ENCODE data around the genes CHMP5 and AQP7.

- RRBS, 2 experiments, result no CpG with 5 or more reads among the region's 4 CpGs
These were observed 12.8 kb upstream of the CAAP1 start for GRCh38 chr9:26905108-26906058.

DNA sequence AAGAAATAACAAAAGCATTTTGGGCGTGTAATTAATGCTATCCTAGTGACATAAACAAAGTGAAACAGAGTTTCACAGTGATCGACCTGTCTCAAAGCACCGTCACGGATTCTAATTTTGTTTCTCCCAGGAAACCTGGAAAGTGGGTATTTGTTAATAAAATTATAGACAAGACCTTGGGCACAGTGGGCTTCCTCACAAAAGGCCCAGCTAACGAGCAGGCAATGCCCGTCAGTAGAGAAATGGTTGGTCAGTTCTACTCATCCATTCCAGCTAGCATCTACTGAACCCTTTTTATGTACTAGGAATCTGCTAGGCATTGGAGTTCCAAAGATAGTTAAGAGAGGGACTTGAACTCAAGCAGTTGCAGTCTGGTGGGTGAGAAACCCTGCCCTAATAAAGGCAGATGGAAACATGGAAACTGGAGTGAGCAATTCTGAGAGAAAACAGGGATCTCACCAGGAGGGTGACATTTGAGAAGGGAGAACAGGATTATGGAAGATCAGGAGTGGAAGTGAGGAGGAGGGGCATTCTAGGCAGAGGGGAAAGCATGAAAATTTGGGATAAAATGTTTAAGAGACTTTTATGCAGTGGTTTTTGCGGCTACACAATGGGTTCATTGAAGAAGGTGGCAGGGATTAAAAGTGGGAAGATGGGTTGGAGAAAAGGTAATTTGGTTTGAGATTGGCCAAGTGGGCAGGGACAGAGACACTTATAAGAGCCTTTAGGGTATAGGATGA, 13.0 kb downstream of the TEK start:
- RRBS, 2 experiments, result no CpG with 5 or more reads among the region's 7 CpGs

DNA sequence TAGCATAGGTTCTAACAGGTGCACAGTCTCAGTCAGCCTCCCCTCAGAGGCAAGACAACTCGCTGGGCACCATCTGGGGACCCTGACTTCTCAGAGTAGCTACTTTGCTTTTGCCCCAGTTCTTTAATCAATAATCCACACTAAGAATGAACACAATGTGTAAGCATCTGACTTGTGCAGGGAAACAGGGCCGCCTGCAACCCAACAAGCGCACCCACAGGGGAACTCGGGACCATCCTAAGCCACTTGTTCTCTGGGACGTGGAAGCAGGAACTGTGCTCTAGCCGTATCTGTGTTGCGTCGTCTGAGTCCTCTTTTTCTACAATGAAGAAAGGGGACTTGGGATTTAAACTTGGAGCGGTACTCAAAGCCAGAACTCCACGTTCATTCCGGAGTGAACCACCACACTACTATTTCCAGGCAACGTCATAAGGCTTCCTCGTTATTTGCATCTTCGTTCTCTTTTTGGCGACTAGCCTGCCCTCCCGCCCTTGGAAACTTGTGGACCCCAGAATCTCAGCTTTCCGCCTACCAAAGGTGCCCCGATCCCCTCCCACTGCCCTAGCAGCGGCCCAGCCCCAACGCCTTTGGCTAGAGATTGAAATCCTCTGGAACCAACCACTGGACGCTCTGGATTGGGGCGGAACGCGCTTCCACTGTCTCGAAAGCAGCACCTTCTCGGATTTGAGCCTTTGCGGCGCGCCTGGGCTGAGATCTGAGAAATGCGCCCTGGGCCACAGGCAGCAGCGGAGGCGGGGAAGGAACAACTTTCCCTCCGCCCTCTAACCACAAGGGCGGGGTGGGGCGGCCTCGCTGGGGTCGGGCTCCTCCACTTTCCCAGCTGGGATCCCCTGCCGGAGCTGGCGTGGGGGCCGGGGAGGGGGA, 1.6 kb downstream of the MOB3B start:
- RRBS, 2 experiments, result no CpG with 5 or more reads among the region's 40 CpGs

GRCh38 chr9:27654707-27655221, 81.5 kb upstream of the C9orf72 start:
- RRBS, 2 experiments, result no CpG with 5 or more reads among the region's 14 CpGs

DNA sequence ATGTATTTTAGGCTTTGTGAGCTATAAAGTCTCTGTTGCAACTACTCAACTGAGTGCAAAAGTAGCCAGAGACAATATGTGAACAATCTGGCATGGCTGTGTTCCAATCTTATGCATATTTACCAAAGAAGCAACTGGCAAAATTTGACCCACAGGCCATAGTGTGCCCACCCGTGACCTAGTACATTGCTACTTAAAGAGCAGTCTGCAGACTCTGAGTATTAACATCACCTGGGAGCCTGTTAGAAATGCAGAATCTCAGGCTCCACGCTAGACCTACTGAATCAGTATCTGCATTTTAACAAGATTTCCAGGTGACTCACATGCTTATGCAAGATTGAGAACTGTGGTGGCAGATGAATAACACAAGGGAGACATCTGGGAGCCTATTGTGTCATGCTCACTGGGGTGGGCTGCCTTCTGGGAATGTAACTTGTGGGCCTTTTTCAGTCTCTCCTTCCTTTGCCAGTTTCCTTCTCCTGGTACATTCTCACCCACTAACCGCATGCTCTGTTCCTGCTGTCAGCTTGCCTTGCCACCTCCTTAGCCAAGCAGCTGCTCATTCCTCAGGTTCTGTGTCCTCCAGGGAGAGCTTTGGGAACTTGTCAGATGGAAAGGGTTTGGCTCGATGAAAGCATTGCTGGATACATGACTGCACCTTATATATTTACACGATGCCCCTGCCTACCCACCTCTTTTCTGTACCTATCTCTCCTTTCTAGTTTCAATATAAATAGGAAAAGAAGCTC, 176.5 kb upstream of the C9orf72 start:
- RRBS, 2 experiments, result no CpG with 5 or more reads among the region's 5 CpGs

DNA sequence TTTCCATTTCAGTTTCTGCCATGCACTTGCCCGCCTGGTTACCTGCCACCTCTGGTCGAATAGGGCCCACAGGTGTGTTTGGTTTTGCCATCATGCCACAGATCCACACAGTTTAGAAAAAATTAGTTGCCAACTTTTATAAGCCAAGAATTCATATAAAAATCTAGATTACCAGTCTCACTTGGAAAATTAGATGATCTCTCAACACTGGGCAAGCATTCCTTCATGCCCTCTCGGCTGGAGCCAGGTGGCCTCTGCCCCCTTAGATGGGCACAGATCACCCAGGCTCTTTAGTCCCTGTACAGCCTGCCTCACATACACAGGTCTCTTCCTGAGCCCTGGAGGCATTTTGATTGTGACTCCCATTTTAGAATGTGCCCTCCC, 19.9 kb downstream of the ACO1 start:
- RRBS, 2 experiments, result no CpG with 5 or more reads among the region's 3 CpGs

- RRBS, 2 experiments, result no CpG with 5 or more reads among the region's 5 CpGs
These were observed 42.6 kb downstream of the ACO1 start for GRCh38 chr9:32427011-32427407.

DNA sequence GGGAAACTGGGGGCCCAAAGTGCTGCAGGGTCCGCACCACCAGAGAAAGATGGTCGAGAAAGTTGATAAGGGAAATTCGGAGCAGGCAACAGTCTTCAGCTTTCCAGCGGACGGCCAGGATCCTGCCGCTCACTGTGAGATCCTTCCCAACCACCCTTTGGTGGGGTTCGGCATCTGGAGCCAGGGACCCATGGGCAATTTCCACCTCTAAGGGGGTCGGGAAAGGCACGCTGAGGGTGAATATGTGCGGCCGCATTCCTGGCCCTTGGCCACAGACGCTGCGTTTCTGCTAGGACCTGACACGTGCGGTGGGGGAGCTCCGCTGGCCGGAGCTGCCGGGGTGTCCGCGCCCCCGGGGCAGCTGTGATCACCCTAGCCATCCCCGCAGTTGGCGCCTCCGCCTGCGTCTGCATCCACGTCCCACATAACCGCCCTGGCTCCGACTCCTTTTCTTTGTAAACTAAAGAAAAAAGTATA, 5.3 kb upstream of the DNAJA1 start:
- RRBS, 2 experiments, result no CpG with 5 or more reads among the region's 28 CpGs

DNA sequence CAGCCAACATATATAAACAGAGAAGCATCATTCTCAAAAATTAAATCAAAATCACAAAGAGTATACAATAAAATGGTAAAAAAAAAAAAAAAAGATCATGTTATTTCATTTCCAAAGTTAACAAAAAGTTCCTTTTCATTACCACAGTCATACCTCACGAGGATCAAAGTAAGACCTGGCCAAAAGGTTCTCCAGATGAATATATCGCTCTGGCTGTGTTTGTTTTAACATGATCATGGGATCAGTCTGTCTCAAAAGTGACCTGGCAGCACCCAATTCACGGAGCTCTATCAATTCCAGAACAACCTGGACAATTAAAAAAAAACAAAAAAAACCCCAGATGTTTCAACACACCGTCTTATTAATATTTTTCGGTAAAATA, 4.9 kb downstream of the SMU1 start:
- RRBS, 2 experiments, result no CpG with 5 or more reads among the region's 5 CpGs

DNA sequence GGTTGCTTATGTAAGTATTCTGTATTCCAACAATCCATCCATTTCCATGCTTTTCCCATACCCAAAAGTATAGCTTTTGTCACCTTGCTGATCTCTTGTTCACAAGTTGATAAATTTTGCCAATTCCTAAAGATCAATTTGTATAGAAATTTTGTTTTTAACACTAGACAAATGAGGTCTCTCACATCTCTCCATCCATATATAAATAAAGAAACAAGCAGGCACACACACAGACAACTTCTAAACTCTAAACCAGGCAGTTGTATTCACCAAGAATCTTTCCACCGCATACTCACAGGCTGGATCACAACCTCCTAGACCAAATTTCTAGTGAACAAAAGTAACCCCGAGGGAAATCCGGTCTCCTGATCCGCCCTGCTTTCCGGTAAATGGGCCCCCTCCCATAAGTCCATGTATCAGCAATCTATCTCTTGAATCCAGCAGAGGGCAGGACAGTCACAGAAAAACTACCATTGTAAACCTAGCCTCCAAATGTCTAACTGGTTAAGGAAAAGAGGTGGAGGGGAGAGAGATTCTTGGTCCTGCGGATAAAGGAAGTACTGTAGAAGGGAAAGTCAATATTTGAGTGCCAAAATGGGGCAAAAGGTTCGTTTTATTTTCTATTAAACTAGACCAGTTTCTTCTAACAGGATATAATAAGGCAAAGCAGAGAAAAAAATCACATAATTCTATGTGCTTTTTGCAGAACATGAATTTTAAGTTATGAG, 4.7 kb upstream of the SMU1 start:
- RRBS, 2 experiments, result no CpG with 5 or more reads among the region's 7 CpGs

GRCh38 chr9:33134843-33135535, 32.1 kb downstream of the B4GALT1 start:
- RRBS, 2 experiments, result no CpG with 5 or more reads among the region's 12 CpGs

- RRBS, 2 experiments, result 60 to 93% methylated on average over 4 of the region's 10 CpGs
These were observed 786 bp upstream of the B4GALT1 start for GRCh38 chr9:33167909-33168335.

- RRBS, 2 experiments, result no CpG with 5 or more reads among the region's 2 CpGs
These were observed 30.2 kb upstream of the B4GALT1 start for GRCh38 chr9:33197298-33197869.

DNA sequence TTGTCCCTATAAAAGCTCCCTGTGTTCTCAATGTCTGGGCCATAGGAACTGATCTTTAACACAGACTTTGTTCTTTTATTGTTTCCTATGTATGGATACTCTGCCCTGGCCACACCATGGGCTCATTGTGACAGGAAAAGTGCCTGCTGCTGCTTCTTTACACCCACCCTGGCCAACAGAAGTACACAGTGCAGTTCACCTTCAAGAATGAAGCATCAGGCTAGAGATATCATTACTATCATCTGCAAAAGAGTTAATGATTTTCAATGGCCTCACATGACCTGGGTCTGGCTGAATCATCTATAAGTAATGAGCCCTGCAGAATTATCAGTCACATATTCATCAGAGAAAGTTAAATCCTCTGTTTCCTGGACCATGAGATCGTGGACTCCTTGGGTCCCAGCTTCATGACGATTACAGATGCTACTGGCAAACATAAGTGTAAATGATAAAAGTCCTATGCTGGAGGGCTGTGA, 8.3 kb downstream of the BAG1 start:
- RRBS, 2 experiments, result no CpG with 5 or more reads among the region's 2 CpGs

GRCh38 chr9:33260943-33261644, 3.4 kb downstream of the BAG1 start:
- RRBS, 2 experiments, result no CpG with 5 or more reads among the region's 5 CpGs

DNA sequence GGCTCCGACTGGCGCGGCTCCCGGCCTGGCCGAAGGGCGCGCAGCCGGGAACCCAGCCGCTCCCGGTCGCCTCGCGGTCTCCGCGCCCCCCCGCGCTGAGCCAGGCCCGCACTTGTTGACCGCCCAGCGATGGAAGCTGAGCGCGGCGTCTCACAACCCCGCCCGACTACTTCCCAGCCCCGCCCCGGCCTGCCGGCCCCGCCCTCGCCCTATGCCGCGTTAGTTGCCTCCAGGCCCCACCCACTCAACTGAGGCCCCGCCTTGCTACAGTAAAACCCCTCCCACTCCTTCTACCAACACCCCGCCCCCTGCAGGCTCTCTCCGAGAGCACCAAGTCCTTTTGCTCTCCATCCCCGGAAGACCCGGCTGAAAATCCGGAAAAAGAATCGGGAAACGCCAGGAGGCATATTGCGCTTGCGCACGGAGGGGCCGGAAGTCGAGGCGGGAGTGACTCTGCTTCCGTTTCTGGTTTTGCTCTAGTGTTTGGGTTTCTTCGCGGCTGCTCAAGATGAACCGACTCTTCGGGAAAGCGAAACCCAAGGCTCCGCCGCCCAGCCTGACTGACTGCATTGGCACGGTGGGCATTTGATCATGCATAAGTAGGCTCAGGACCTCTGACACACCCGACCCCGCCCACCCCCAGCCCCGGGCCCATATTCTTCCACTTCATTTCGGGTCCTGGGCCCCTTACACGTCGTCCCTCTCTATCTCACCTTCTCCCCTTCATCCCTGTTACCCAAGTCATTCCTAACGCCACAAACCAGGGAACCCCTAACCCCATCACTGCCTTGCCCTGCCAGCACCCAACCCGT, at the start of gene CHMP5:
CHMP5 (plus strand) TSS at position 479 of the 812 bp plus-strand sequence.
- RRBS, 2 experiments, result under 1% methylated on average over 7 to 11 of the region's 63 CpGs

DNA sequence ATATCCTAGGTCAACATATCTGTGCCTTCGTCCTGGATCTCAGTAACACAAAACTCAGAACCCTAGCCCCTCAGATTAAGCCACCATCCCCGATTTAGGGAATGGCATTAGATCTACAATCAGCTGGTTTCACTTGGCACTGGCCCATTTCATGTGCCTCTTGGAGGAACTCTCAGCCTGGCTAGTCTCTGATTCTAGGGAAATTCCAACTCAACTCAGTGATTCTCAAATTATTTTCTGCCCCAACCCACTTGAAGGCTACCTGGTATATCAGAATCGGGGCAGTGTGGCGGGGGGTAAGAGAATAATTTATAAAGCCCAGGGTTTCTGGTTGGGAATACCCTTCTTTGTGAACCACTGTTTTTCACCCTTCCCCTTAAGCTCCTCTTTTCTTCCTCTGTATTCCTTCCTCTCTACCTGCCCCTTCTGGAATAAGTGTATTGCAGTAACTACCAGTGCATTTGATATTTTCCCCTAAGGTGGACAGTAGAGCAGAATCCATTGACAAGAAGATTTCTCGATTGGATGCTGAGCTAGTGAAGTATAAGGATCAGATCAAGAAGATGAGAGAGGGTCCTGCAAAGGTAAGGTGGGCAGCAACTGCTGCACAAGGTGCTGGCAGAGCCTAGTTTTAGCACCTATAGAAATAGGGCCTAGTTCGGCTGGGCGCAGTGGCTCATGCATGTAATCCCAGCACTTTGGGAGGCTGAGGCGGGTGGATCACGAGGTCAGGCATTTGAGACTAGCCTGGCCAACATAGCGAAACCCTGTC, 868 bp downstream of the CHMP5 start:
- RRBS, 2 experiments, result no CpG with 5 or more reads among the region's 10 CpGs

- RRBS, 2 experiments, result no CpG with 5 or more reads among the region's 1 CpG
These were observed 52.0 kb downstream of the AQP7 start for GRCh38 chr9:33350345-33350748.

DNA sequence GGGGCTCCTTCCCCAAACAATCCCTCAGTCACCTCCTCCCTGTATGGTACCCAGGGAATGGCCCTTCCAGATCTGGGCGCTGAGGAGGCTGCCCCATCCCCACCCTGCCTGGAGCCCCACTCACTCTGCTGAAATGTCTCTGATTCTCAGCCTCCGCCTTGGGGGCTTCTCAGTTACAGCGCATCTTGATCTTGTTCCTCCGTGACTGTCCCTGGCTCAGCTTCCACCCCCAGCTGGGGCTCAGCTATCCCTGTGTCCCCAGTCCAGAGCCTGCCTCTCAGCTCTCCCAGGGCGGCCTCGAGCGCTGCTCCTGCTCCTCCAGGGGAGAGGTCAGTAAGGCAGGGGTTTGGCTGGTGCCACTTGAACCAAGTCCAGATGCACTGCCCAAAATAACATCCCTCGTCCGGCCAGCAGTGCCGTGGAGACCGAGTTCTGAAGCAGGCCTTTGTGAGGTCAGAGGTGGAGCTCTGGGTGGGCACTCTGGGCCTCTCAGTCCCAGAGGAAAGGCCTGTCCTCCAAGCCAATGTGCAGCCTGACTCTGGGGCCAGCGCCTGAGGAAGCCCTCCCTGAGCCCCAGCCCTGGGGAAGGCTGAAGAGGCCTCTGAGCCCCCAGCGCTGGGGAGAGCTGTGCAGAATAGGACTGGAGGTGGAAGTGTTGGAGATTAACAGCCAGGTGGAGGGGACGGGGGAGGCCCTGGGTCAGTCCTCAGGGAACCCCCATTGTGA, at the start of gene AQP7:
AQP7 (minus strand) TSS at position 320 of the 726 bp plus-strand sequence.
- RRBS, 2 experiments, result no CpG with 5 or more reads among the region's 14 CpGs